Placental pericyte (primary cell): ENCODE results near the genes SPRED1, BUB1B and PAK6.

DNA sequence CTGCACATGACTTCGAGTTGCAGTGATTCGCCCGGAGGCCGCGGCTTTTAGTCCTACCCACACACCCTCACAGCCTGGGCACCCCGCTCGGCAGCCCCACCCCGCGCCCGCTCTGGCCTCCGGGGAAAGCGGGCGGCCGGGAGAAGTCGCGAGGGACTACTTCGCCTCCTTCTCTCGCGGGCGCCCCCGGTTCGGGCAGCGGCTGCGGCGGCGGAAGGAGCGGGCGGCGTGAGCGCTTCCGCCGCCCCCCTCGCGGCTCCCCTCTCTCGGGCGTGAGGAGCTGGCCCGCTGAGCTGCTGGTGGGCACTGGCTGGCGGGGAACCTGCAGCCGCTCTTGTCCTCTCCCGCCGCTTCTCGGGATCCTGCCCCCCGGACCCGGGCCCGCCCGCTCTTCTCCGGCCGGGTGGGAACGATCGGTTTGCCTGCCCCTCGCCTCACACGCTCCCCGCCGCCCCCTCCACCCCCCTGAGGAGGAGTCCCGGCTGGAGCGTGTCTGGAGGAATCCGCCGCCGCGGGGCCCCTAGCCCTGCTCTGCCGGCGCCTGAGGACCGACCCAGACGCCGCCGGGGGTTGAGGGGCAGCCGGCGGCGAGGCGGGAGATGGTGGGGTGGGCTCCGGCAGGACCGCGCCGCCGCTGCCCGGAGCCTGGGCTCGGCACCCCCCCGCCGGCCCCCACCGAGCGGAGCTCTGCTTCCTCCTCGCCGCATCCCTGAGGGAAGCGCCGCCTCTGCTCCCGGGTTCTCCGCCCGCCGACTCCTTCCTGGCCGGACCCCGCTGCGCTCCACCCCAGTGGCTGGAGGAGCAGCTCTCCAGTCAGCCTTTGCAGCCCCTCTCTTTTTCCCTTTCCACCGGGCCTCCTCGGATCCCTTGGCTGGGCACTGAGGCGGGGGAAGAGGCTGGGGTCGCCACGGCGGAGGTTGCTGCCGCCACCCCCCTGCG is at the start of gene SPRED1:
TSS of gene SPRED1 (plus strand) at position 774 of the 939 bp plus-strand sequence.
- CAGE, long polyA plus RNA = no peak

GRCh38 chr15:38299215-38299680 is 46.6 kb downstream of the SPRED1 start:
- CAGE, long polyA plus RNA = no peak

DNA sequence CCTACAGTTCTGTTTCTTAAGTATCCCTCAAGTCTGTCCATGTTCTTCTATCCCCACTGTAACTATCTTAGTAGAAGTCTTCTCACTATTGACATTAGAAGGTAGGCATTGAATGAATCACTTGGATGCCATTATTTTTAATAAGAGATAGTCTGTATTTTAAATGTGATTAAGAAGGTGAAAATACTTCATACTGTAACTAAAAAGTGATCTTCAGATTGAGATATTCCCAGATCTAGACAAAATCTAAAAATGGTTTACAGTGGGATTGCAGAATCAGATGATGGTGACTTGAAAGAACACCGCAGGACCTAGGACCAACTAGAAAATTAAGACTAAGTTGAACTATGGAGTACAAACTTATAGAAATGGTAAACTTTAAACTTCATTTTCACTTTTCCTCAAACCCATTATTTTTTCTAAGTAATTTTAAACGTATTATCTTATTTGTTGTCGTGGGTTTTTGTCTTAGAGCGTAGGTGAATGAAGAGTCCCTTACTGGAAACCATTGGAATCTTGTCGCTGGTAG is 94.3 kb upstream of the FAM98B start:
- CAGE, long polyA plus RNA = no peak

DNA sequence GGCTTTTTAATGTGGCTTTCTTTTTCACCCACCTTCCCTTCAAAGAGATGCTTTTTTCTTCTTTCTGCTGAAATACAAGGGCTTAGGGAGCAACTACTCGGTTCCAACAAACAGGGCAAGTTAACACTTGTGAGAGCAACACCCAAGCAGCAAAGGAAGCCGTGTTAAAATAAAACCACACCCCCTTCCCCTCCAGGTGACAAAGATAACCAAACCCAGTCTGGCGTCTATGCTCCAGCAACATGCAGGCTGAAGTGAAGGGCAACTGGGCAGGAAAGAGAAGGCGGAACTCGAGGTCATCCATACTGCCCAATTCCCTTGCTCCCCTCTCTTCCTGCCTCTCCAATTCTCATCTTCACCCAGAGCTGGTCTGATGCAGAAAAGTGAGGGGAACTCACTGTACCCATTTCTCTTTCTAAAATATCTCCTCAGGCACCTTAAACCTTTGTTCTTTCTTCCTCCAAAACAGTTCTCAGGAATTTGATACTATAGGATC is 87.2 kb upstream of the RASGRP1 start:
- CAGE, long polyA plus RNA = no peak

DNA sequence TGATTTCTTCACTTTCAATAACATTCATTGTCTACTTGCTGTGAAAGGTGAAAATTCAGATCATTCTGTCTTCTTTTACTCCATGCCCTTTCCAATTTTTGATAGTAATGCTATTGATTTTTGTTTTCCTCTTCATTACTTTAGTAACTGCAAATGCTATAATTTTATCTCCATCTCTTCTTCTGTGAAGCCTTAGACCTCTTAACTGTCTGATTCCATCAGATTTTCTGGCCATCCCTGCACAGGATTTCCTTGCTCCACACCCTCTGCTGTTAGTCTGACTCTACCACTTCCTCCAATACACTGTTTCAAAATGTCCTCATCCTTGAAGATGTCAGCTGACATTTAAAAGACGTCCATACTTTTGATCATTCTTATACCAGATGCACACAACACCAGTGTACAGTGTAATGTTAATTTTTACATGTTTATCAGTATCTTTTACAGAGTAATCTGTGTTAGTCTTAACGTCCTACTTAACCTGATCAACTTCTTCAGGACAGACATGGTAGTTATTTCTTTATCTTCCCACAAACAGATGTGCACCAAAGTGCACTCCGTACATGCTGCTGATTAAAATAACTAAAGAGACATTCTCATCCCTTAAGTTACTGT is 102.3 kb upstream of the RASGRP1 start:
- CAGE, long polyA plus RNA = no peak

DNA sequence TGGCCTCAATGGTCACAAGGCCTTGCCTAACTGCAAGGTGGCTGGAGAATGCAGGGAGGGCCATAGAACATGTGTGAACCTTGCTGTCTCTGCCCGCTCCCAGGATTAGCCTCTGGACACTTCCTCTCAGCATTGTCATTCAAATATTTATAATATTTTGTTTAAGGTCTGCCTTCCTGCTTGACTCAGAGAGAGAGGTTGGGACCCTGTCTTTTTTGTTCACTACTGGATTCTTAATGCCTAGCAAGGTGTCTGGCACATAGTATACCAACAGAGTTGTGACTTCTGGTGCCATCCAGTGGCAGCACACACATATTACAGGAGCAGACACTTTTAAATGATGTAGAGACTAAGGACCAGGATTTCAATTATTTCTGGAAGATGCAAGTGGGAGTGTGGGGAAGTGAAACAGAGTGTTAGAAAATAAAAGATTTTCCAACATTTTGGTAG is 118.9 kb upstream of the RASGRP1 start:
- CAGE, long polyA plus RNA = no peak

GRCh38 chr15:38864565-38865003 is 300.0 kb upstream of the RASGRP1 start:
- CAGE, long polyA plus RNA = no peak

DNA sequence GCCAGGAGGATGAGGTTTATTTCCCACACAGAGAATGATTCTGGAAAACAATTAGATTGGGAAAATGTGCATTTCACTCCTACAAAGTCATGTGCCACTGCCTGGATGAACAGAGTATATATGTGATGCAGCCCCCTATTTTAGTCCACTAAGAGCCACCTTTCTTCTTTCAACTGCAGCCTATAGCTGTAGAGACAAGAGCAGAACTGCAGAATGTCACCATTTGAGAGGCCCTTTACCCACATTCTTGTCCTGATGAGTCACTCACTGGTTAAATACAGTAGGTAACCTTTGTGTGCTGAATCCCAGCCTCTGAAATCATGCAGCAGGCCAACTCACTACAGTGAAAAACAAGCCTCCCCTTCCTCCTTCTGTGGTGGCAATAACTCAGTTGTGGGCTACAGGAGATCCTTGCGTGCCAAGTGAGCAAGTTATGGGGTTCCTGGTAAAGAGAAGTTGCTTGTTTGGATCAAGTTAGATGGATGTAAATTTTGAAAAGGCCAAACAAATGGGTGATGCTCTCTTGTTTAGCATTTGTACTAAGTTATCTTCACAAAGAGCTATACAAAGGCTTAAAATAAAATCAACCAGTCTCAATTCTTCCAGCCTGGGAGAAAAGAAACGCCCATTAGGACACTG is 452.6 kb upstream of the THBS1 start:
- CAGE, long polyA plus RNA = no peak

GRCh38 chr15:39301569-39302226 is 279.2 kb upstream of the THBS1 start:
- CAGE, long polyA plus RNA = no peak

- CAGE, long polyA plus RNA = no peak
Observed at GRCh38 chr15:39583945-39584613, 3.2 kb downstream of the THBS1 start.

GRCh38 chr15:39594827-39595285 is 14.0 kb downstream of the THBS1 start:
- CAGE, long polyA plus RNA = no peak

DNA sequence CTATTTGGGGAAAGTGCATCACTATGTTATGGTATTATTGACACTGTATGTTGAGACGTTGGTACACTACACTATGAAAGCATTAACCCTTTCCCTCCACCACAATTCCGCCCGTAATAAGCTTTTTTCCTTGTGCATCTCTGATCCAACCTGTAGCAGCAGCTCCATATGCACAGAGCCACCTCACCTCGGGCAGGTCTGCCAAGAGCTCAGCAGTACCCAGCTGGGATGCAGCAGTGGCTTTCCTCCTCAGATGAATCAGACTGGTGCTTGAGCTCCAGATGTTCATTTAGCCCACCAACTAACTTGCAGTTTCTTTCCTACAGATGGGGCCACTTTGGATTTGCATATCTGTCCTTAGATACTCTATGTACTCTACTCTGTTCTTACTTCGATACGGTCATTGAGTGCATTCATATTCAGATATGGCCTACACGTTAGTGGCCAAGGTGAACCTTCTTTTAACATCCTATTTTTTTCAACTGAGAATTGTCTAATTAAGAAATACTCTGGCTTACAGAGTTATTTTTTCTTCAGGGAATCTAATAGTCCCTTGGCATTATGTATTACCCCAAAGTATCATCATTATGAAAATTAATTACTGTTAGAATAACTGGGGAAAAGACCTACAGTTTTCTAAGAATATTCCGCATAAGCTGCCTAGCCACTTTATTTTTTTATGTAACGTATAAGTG is 14.9 kb upstream of the FSIP1 start:
- CAGE, long polyA plus RNA = no peak

DNA sequence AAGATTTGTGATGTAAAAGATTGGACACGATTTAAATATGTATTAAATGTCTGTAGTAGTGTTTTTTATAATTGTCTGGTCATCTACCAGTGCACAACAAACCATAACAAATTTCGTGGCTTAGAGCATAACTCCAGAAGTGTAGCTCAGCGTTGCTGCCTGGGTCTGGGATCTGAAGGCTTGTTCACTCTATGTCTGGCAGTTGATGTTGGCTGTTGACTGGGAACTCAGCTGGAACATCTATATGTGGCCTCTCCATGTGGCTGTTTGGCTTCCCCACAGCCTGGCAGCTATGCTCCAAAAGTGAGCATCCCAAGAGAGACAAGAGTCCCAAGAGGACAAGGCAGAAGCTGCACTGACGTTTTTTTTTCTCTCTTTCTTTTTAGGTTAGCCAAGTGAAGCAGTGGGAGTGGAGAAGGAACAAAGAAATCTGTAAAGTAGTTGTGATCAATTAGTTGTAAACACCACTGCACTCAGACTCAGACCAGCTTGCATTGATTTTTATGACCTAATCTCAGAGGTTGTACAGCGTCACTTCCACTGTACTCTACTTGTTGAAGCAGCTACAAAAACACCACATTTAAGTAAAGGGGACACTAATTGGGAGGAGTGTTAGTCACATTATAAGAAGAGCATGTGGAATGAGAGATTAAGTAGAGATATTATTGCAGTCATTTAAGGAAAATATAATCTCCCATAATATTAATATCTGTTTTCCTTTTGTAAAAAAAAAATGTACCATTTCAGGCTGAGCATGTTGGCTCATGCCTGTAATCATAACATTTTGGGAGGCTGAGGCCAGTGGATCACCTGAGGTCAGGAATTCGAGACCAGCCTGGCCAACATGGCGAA is 2.6 kb upstream of the GPR176 start:
- CAGE, long polyA plus RNA = no peak

DNA sequence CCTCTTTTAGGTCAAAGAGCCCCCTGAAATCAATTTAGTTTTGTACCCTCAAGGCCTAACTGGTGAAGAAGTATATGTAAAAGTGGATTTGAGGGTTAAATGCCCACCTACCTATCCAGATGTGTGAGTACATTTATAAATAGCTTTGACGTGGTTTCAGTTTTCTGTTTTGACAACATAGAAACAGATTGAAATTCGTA is 5.5 kb downstream of the EIF2AK4 start:
- CAGE, long polyA plus RNA = no peak

DNA sequence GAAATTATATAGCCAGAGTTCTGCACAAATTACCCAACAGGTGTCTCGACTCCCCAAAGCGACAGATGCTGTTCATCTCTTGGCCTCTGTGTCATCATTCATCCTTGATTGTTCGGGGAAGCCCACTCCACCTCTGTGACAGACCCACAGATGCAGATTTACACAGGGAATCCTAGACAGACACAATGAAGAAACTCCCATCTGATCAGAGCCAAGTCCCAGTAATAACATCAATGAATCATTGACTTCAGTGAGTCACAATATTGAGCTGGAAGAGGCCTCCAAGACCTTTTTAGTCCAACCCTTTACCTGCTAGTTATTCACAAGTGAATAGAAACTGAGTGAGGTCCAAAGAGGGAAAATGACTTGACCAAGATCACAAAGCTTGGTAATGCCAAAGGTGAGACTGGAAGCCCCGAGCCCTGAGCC is 7.9 kb upstream of the SRP14 start:
- CAGE, long polyA plus RNA = no peak

DNA sequence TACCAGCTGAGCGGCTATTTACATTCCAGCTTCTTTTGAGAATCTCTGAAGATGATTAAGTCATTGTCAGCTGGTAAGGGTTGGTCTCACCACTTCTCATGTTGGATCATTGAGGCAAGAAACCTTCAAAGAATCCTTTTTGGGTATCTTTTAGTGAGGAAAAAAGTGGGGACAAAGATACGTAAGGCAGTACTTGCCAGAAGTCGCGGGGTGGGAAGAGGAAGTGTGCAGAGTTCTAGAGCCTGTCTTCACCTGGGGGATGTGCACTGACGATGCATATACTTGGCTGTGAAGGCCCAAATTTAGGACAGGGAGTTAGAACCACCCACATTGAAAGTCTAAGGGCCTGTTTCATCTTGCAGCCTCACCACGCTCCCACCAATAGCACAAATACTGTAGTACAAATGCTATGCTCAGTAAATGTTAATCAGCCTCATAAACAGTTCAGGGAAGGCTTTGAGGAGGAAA is 25.6 kb upstream of the SRP14 start:
- CAGE, long polyA plus RNA = no peak

- CAGE, long polyA plus RNA = no peak
Observed at GRCh38 chr15:40105274-40105936, 3.3 kb downstream of the BMF start.

DNA sequence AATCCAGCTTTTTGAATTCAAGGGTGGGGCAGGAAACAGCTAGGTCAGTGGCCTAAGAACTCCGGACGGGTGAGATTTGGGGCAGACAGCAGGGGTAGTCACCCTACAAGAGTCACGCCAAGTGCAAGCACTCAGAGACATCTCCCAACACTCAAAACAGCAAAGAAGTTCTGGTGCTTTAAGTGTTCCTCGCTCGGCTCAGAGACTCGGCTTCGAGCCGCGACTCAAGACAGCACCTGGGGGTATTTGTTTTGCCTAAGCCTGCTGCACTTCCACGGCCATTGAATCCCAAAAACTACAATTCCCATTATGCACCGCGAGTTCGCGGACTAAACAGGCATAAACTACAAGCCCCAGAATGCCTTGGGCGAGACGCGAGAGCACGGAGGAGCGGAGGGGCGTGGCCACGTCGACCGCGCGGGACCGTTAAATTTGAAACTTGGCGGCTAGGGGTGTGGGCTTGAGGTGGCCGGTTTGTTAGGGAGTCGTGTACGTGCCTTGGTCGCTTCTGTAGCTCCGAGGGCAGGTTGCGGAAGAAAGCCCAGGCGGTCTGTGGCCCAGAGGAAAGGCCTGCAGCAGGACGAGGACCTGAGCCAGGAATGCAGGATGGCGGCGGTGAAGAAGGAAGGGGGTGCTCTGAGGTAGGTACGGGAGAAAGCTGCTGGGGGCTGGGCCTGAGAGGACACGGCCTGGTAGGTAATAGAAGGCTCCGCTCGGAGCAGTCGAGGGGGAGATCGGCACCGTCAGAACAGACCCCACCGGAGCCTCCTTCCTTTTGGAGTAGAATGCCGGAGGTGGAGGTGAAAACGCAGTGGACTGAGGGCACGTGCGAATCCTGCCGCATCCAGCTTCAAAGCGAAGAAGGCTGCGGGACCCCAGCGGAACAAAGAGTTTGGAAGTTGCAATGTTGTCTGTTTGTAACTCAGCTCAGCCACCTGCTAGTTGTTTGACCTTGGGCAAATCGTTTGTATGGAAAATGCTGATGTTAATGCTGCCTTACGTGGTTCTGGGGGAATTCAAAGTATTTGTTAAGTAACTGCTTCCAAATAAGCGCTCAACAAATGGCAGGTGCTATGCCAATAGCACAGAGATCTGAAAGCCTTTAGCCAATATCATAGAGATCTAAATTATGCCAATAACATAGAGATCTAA is at the start of gene BUB1B:
TSS of gene BUB1B (plus strand) at position 455 of the 1,152 bp plus-strand sequence.
- CAGE, long polyA plus RNA = no peak

DNA sequence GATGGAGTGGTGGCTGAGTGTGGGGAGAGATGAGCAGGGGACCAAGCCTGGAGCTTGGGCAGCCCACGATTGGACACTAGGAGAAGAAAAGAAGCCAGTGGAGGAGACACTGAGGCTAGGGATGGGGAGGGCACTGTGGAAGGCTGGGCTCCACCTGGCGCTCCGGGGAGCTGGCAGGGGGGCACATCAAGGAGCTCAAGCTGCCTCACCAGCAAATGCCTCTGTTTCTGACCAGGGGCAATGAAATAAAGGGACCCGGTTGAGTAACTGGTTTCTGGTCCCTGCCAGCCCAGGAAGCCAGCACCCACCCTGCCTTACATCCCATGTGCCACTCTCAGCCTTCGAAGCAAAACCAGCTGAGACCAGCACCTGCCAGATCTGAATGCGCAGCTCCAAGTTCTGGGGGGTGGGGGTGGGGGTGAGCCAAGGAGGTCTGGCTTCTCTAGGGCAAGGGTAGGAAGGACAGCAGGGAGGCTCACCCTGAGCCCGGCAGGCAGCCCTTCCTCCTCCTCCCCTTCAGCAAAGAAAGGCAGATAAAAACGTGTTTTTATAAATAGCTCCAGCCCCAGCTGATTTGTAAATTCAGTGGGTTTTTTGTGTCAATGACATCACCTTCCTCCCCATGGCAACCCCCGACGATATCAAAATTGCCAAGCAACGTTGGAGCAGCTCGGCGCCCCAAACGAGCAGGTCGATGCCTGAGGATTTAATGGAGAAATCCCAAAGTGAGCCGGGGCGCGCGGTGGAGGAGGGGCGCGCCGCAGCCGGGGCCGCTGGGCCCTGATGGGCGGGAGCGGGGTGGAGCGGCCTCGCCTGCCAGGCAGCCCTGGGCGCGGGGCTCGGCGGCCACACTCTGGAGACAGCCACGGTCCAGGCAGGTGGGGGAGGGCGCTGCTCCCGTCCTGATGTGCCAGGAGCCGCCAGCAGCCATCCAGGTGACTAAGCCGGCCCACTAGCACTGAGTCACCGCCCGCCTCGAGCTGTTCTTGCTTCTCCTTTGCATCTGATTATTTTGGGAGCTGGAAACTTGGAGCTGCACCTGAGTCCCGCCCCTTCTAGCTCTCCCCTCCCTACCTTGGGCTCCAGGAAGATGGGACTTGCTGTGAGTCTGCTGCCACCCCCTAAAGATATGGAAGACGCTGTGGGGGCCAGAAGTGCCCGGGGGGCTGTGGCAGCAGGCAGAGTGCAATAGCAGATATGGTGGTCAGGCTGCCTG is at the start of gene PAK6:
TSS of gene PAK6 (plus strand) at position 653 of the 1,216 bp plus-strand sequence.
- CAGE, long polyA plus RNA = no peak

- CAGE, long polyA plus RNA = no peak
Observed at GRCh38 chr15:40249121-40249635, 10.3 kb downstream of the PAK6 start.